Mesenchymal stem cell of the bone marrow (primary cell): ENCODE data around the gene LYSMD4.

DNA sequence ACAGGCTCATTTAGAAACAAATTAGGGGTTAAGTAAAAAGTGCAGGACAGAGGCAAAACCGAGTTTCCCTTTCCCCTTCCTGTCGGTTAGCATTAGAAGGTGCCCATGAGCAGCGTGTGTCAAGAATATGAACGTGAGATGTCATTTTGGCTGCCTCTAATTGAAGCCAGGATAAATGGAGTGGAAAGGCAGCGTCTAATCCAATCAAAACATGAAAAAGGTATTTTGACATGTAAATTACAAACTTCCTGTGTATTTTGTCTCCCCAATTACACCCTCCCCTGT lies 199.9 kb downstream of the ARRDC4 start:
- CAGE, long polyA plus RNA: no peak

- CAGE, long polyA plus RNA: no peak
These were observed 126.0 kb upstream of the IGF1R start for GRCh38 chr15:98522388-98522710.

- CAGE, long polyA plus RNA: no peak
These were observed 48.0 kb upstream of the IGF1R start for GRCh38 chr15:98600227-98600763.

DNA sequence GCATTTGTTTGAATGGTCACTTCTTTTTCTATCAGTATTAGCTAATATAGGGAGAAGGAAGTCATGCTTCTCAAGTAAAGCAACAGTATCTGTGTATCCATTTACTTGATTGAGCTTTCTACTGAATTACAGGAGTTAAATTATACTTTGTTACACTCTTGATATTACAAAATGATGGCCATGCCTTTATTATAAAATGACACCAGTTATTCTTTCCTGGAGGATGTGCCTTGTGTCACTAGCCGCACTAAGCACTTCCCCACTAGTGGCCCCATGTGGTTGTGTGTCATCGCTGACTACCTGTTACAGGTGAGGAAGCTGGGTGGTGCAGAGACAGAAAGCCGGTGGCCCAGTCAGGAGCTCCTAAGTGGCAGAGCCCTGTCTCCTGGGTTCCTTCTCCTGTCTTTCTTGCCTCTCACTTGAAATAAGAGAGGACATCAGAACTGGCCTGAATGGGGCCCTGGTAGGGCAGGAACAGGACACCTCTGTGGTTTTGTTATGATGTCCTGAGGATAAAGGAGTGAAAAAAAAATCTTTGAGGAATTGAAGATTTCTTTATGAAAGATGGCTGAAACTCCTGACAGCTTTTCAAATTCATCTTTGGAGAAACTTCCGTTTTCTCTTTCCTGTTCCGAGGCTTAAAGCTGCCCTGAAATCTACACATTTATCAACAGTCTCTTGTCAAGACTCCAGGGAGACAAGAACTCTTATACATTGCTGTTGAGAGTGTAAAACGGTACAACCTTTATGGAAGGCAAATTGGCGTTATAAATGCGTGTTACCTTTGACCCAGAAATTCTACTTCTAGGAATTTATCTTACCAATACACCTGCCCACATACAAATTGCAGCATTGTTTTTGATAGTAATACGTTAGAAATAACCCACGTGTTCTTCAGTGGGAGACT lies 97.0 kb downstream of the IGF1R start:
- CAGE, long polyA plus RNA: no peak

DNA sequence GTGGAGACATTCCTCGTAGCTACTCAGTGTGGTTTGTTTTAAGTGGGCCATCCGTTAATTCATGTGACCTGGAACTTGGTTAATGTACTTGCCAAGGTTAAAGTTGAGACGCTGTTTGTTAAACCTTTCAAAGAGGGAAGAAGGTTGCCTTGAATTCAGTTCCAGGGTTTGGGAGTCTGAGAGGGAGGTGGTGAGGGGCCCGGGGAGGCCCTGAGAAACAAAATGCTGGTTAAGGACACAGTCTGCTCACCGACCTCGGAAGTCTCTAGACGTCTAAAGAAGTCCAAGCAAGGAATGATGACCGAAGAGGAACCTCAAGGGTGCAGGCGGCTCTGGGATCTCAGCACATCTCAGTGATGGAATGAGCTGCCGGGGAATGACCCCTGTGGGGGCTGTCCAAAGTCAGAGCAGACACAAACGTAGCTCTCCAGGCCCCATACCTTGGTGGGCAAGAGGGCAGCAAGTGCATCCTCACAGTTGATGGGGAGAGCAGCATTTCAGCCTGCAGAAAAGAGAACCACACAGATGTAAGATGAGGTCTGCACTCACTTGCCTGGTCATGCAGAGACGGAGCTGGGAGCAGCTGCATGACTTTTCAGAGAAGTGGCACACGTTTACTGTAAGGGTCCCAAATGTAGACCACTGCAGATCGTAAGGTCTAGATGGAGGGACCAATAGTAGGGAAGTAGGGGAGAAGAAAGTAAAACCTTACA lies 129.0 kb downstream of the IGF1R start:
- CAGE, long polyA plus RNA: no peak

- CAGE, long polyA plus RNA: no peak
These were observed 163.9 kb downstream of the PGPEP1L start for GRCh38 chr15:98843489-98844285.

GRCh38 chr15:98853561-98854012 lies 154.0 kb downstream of the PGPEP1L start:
- CAGE, long polyA plus RNA: no peak

DNA sequence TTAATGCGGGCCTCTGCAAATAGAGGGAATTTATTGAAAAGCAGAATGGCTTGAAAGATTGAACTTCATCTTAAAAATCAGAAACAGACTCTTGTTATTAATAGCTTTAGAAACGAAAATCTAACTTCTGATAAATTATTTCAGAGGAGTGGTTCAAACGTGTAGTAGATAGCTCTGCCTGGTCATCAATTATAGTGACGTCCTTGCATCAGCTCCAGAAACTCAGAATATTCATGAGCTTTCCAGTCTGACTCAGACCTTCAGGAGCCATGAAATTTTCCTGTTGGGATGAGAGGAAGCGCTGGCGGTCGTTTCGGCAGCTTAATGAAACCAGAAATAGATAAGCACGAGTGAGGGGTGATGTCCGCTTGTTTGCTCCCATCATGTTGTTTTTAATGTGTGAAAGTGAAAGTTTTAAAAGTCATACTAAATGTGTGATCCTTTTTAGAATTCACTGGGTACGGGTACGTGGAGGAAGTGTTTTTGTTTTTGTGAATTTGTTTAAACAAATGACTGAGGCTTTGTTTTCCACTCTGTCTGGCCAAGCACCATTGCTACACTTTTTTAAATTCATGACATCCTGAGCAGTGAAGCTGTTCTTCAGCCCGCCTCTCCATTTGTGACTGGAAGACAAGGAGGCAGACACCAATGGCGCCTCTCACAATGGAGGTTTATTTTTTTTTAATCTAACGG lies 141.0 kb downstream of the PGPEP1L start:
- CAGE, long polyA plus RNA: no peak

- CAGE, long polyA plus RNA: no peak
These were observed 68.4 kb downstream of the PGPEP1L start for GRCh38 chr15:98939069-98939618.

- CAGE, long polyA plus RNA: no peak
These were observed 45.4 kb downstream of the PGPEP1L start for GRCh38 chr15:98961872-98962881.

GRCh38 chr15:99009800-99010038 lies 2.1 kb upstream of the PGPEP1L start:
- CAGE, long polyA plus RNA: no peak

DNA sequence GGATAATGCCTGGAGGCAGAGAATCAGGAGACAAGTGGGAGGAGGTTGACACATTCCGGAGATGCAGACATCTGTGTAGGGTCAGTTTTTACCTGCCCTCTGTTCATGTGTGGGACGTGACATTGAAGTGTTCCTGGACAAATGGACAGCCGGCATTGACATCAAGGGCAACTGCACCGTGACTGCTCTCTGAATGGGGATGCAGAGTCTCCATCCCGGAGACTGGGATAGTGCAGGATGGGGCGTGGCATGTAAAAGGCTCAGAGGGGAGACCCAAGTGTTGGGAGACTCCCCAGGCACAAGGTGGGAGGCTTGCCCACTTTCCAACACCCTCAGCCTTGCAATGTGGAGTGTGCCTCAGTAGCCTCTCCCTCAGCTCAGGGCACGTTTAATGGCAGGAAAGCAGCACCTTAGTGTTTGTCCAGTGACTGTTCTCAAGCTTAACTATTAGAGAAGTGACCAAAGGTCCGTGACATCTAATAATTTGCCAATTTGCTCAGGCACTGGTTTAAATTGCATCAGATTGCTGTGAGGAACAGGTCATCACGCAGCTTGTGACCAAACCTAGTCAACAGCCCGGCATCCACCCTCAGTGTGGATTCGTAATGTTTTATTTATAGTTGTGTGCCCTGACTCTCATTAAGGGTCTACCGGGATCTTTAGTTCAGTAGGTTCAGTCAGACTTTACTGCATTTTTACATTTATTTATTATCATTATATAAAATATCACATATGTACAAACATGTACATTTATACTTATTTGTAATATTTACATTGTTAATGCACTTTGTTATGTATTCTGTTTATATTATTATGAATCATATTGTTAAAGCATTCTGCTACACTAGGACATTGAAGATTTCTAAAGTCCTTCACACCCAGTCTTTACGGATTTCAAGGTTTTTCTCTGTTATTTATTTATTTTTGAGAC lies 46.3 kb upstream of the PGPEP1L start:
- CAGE, long polyA plus RNA: no peak

GRCh38 chr15:99100285-99100854 lies 4.5 kb upstream of the SYNM start:
- CAGE, long polyA plus RNA: no peak

GRCh38 chr15:99124921-99125738 lies 20.2 kb downstream of the SYNM start:
- CAGE, long polyA plus RNA: no peak

DNA sequence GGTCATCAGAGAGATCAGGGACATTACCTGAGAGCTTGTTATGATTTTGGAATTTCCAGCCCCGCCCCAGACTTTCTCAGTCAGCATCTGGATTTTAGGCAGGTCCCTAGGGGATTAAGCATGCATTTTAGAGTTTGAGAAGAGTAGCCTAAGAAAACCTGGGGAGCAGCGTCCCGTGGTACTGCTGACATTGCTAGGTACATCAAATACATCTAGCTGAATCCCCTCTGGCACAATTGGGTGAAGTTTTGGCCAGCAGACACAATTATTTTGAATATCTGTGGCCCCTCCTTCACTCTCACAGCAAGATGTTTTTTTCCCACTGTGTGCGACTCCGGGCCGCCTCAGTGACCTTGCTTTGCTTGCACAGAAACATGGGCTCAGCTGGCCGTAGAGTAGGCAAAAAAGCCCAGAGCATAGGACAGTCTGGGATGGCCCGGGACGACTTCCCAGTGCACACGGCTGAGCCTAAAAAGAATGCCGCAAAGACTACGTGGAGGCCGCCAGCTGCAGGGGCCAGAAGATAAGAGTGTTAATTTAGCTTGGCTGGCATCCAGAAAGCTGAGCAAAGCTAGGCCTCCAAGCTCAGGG lies 58.6 kb upstream of the MEF2A start:
- CAGE, long polyA plus RNA: no peak

DNA sequence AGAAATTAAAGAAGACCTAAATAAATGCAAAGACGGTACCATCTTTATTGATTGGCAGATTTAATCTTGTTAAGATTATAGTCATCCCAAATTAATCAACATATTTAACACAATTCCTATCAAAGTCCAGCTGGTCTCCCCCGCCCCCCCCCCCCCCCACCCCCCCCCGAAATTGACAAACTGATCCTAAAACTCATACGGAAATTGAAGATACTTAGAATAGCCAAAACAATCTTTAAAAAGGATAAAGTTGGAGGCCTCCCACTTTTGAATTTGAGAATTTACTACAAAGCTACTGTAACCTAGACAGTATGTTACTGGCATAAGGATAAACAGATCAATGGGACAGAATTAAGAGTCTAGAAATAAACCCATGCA lies 44.5 kb downstream of the MEF2A start:
- CAGE, long polyA plus RNA: no peak

DNA sequence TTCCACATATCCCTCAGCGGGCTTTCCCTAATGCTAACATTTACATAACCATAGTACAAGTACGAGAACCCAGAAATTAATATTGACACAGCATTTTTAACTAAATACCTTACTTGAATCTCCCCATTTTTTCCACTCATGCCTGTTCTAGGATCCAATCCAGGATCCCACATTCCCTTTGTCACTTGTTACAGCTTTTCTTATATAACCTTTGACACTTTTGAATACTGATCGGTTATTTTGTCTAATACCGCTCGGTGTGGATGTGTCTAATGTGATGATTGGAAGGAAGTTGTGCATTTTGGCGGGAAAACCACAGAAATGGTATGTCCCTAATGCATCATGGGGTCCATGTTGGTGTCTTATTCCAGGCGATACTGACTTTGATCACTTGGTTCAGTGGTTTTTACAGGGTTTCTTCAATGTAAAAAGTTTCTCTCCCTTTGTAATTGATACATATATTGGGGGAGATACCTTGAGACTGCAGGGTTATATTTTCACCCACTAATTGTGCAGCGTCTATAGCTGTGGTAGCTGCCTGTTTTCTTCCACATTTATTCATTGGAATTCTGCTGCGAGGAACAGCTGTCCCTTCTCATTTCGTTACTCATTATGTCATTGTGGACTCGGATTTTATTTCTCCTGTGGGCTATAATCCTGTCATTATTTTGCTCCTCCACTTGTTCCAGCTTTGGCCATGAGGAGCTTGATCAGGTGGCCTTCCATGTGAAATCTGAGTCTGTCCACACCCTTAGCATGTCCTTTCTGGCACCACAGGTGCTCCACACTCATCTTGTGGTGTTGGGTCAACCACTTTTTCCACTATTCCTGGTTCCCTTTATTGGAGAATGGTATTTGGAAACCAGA lies 15.1 kb downstream of the LYSMD4 start:
- CAGE, long polyA plus RNA: no peak

DNA sequence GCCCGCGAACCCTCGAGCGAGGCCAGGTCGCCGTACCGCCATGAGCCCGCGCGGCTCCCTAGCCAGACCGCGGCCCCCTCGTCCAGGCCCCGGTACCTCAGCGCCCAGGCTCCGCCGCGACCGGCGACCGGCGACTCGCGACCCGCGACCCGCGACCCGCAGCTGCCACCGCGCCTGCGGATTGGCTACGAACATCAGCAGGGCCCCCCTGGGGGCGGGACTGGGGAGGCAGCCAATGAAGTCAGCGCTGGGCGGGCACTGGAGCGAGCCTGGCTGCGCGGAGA lies at the start of gene LYSMD4:
LYSMD4 (minus strand) TSS at position 189 of the 284 bp plus-strand sequence.
- CAGE, long polyA plus RNA: no peak

DNA sequence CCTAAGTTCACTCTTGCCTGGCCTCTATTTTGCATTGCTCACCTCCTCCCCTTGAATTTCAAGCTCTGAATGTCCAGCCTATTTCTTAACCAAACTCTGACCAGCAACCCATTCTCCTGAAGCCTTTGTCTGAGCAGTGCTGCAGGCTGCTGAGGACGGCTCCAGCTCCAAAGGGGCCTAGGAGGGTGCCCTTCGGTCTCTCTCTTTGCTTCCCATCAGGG lies 262.0 kb upstream of the LYSMD4 start:
- CAGE, long polyA plus RNA: no peak

DNA sequence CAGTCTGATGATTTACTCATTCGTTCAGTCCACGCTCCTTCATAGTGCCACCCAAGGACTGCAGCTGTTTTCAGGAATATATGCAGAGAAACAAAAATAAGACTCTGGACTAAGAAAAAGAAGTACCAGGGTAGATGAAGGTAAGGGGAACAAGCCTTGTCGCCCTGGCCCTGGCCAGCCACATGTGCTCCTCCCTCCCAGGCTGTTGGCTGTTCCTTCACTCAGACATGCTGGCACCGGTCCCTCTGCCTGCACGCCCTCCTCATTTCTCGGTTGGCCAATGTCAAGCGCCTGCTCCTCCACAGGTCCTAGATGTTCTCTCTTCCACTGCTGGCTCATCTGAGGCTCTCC lies 288.4 kb upstream of the LYSMD4 start:
- CAGE, long polyA plus RNA: no peak